ENCODE measurements around the genes FRAT1, RRP12, ANKRD2 and HOGA1.

DNA sequence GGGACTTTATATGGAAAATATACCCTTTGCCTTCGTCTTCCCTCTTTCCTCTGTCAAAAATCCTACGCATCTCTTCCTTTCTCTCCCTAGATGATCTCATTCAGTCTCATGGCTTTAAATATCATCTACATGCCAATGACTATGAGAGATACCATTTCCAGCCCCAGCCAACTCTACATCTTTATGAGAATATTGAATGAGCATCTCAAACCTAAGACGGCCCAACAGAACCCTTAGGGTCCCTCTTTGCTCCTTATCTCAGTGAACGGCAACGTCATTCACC lies 72.8 kb downstream of the SORBS1 start:
- PRO-cap = no peak

DNA sequence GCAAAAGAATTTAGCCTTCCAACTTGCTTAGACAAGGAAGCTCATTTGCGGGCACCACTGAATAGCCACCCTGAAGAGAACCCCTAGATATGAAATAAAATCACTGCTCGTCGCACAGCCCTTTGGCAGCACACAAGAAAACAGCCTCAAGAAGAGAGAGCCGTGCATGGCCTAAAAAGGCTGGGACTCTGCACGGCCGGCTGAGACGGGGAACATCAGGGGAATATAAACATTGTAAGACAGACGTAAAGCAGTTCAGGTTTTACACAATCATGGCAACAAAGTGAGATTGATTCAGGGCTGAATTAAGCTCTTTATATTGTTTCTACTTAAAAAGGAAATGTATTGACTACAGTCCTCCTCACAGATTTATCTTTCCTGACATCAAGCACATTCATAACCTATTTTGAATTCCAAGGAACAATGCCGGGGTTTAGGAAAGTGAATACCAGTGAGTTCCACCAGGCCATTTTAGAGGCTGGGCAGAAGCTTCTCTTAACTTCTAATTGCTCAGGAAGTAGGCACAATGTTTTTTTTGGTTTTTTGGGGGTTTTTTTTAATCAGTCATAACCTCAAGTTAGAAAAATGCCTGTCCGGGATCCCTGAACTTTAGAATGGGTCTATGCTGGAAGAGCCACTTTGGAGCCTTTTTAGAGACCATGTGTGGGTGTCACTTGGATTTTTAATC lies 25.1 kb downstream of the SORBS1 start:
- PRO-cap = unidirectional peak, plus-strand start at position 469 of the sequence

- PRO-cap = unidirectional peak, plus-strand start at chr10:95559267
Measured at GRCh38 chr10:95559172-95559336, 2.1 kb downstream of the SORBS1 start.

DNA sequence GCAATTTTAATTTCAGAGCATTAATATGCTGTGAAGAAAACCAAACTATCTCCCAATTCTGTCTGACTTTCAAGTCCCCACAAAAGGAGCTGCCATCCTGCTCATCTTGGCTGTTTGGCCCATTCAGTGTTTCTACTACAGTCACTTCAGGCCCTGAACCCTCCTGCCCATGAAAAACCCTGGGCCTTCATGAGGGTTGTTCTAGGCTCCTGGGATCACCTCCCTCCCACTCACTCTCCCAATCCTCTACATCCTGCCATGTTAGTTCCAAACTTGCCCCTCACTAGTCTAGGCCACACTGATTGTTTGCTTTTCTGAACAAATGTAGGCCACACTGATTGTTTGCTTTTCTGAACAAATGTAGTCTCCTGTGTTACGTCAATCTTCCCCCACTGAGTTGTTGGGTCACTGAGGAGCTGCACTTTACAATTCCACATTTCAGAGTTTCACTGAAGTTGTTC lies 5.2 kb upstream of the ALDH18A1 start:
- PRO-cap = no peak

GRCh38 chr10:95755412-95755889 lies 512 bp upstream of the ENTPD1 start:
- PRO-cap = bidirectional peak, plus-strand start at chr10:95755706, minus-strand start at chr10:95755585

- PRO-cap = no peak
Measured at GRCh38 chr10:96129332-96129819, 721 bp upstream of the ZNF518A start.

GRCh38 chr10:96513081-96513461 lies 655 bp downstream of the TLL2 start:
- PRO-cap = no peak

DNA sequence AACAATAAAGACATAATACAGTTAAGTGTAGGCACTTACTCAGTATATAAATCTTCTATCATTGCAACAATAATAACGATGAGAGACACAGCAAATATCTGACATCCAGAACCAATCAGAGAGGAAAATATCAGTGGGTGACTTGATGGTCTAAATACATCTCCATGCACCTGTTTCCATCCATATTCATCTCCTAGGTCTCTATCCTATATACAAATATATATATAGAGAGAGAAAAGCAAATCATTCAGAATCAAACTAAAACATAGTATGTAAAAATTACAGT lies 35.7 kb downstream of the TM9SF3 start:
- PRO-cap = no peak

GRCh38 chr10:96671320-96671873 lies 48.9 kb downstream of the PIK3AP1 start:
- PRO-cap = no peak

GRCh38 chr10:96840966-96841351 lies 8.9 kb downstream of the LCOR start:
- PRO-cap = no peak

DNA sequence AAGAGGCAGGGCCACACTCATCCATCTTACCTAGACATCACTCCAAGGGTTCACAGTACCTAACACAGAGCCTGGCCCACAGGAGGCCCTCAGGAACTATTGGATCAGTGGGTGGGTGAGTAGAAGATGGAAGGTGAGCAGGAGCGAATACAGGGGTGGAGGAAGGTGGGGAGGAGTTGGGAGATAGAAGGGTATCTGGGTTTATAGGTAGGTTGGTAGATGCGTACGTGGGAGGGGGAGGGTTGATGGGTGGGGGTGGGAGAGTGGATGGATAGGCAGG lies 34.7 kb downstream of the SLIT1 start:
- PRO-cap = no peak

GRCh38 chr10:97255951-97256337 lies 36.5 kb downstream of the ARHGAP19 start:
- PRO-cap = unidirectional peak, plus-strand start at chr10:97256100

DNA sequence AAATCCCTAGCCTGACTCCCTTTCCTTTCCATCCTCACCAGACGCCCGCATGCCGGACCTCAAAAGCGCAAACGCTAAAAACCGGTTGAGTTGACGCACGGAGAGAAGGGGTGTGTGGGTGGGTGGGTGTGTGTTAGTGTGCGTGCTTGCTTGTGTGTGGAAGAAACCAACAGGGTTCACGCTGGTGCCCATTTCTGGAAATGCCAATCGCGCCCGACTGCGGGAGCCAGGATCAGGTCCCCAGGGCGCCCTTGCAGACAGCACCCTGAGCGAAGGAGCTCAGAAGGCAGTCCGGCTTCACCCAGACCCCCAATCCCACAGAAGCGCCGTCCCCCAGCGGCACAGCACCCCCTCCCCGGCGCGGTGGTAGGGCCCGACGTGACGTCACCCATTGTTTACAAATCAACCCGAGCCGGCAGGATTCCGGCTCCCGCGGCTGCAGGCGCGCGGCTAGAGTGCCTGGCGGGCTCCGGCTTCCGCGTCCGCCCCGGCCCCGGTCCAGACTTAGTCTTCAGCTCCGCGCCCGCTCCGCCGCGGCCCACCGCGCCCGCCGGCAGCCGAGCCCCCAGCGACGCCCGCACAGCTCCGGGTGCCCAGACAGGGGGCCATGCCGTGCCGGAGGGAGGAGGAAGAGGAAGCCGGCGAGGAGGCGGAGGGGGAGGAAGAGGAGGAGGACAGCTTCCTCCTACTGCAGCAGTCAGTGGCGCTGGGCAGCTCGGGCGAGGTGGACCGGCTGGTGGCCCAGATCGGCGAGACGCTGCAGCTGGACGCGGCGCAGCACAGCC lies at the start of gene FRAT1:
Gene FRAT1, plus strand, starts transcription at position 425 of the 785 bp plus-strand sequence.
- PRO-cap = unidirectional peak, minus-strand start at position 76 of the sequence; unidirectional peak, plus-strand start at position 421 of the sequence; unidirectional peak, plus-strand start at position 700 of the sequence

DNA sequence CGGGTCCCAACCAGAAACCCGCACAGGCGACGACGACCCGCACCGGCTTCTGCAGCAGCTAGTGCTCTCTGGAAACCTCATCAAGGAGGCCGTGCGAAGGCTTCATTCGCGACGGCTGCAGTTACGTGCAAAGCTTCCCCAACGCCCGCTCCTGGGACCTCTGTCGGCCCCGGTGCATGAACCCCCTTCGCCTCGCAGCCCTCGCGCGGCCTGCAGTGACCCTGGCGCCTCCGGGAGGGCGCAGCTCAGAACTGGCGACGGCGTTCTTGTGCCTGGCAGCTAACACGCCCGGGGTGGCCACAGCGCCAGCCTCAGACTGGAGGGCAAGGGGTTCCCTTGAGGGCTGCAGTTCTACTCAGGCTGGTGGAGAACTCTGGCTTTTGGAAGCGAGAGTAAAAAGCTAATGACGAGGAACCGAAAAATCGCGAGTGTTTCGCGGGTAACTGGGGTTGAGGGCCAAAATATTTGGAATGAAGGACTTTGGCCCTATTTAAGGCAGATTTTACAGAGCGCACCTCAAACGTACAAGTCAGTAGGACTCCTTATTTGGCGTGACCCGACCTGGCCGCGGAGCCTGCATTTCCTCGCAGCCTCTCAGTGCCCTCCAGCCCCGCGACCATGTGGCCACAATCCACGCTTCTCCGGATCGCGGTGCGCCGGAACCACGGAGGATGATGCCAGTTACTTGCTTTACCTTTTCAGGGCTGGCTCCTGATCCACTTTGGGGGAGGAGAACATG lies 1.1 kb downstream of the FRAT1 start:
- PRO-cap = no peak

- PRO-cap = no peak
Measured at GRCh38 chr10:97334100-97334363, 497 bp downstream of the FRAT2 start.

DNA sequence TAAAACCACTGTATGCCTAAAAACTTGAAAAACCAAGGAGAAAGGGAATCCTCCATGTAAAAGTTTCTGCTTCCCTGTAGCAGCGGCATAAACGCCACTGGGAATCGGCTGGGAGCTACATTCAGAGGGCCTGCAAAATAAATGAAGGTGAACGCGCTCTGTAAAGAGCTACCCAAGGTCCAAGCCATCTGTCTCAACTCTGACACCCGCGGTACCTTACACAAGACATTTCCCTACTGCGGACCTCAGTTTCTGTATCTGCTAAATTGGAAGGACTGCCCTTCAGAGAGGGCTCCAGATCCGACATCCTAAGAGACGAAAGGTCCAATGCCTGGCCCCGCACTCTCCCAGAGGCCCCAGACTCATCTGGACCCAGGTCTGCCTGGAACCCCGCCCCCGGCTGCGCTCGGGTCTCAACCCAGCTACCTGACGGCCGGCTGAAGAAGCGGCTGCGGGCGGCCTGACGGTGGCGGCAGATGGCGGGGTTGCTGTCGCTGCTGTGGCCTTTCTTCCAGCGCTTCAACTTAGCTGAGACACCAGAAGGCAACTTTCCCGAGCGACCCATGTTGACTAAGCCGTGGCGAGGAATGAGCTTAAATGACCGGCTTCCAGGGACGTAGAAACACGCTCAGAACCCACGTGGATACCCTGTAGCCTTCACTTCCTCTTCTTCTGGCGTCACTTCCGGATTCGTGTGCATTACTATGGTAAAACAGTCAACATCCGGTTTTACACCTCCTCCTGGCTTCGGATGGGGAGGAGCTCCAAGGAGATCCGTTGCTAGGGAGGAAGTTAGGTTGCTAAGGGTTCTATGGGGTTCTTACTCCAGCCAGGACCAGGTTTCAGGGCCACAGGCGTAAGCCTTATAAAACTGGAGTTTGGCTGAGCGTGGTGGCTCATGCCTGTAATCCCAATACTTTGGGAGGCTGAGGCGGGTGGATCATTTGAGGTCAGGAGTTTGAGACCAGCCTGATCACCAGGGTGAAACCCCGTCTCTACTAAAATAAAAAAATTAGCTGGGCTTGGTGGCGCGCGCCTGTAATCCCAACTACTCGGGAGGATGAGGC lies at the start of gene RRP12:
Gene RRP12, minus strand, starts transcription at position 674 of the 1,067 bp plus-strand sequence.
- PRO-cap = unidirectional peak, minus-strand start at position 624 of the sequence; unidirectional peak, minus-strand start at position 674 of the sequence

DNA sequence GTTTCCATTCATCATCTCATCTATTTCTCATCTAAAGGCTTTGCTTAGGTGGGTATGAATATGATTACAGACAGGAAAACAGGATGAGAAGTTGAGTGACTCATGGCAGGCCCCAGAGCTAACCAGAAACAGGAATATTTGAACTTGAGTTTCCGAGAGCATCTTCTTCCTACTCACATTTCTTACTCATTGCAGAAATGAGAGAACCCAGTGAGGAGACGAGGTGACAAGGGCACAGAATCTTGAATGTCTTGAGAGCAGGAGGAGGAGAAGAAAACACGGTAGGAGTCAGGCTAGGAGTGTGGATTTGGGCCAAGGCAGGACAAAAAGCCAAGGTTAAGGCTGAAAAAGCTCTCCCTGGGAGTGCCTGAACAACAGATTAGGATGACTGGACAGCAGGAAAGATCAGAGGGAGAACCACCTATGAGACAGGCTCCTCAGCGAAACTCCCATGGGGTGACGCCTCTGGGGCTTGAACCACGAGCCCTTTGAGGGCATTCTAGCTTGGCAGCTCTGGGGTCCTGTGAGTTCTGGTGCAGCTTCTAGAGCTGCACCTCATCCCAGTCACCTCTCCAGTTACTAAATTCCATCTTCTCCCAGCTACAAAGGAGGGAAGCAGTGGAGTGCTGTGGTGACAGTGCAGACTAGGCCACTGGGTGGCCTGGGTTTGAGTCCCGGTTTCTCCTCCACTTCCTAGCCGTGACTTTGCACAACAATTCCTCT lies 2.9 kb upstream of the PGAM1 start:
- PRO-cap = no peak

GRCh38 chr10:97446303-97446641 lies 297 bp downstream of the ZDHHC16 start:
- PRO-cap = no peak

GRCh38 chr10:97572145-97572955 lies at the start of gene ANKRD2:
TSS of gene ANKRD2 (plus strand) at chr10:97572779.
- PRO-cap = no peak

GRCh38 chr10:97583781-97584826 lies at the start of gene HOGA1:
TSS of gene HOGA1 (plus strand) at chr10:97584389.
- PRO-cap = no peak

Measured in parotid gland (tissue), 1 donor.